LHCN-M2 (cell line): Measurements from ENCODE around the genes SOWAHA and LEAP2.

- RAMPAGE, long total RNA = no peak
These were observed at the start of gene SOWAHA for GRCh38 chr5:132813088-132813864. SOWAHA (plus strand) TSS chr5:132813302.

DNA sequence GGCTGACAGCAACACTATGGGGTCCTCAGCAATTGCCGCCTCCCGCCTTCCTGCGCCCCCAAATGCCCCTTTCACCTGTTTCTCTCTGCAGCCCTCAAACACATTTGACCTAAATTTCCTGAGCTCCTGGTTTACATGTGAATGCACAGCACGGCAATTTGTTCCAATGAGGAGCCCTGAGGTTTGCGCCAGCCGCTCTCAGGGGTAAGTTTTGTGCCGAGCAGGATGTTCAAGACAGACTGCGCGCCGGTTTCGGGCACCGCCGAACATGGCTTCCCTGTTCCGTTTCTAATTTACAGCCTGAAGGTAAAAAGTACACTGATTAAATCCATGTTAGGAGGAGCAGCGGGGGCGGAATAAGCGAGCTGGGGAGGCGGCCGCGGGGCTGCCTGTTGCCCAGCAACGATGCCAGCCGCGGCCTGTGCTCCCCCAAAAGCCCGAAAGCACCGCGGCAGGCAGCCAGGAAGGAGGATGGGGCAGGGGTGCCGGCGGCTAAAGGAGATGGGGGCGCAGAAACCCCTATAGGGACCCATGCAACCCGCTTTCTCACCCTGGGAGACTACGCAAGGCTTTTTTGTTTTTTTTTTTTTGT, 6.3 kb downstream of the SOWAHA start:
- RAMPAGE, long total RNA = no peak

GRCh38 chr5:132819947-132820715, 7.0 kb downstream of the SOWAHA start:
- RAMPAGE, long total RNA = no peak

DNA sequence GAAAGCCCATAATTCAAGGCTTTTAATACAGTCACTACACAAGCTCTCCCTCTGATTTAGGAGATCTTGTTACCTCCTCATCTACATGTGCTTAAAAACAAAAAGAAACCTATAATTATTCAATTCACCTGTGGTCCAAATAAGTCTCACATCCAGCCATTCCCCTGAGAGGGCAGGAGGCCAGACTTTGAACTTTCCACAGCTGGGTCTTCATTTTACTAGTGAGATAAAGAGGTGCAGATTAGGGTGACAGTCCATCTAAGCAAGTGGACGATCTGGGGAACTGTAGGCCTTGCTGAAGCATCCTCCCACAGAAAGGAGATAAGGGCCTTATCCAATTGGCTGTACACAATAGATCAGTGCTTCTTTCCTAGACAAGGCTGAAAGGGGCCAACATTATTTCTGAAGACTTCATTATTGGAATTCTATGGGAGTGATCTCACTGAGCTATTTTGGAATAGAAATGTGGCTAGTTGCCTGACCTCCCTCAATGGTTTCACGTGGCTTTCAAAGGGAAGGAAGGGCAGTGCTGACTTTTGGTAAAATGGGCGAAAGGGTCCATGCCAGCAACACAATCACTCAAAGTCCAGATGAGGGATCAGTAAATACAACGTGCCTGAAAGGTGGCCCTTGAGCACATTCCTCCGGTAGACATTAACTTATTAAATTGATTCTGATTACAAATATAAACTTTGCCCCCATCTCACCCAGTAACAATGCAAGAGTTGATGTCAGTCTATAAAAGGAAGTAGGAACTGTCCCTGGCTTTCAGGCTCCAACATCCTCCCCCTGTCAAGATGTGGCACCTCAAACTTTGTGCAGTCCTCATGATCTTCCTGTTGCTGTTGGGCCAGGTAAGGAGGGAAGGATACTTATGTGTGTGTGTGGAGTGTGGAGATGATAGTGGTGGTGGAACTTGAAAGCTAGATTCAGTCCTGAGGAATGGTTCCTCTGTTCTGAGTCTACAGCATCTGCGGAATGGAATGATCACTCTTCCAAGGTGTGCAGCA, at the start of gene LEAP2:
LEAP2 (plus strand) TSS at position 771 of the 1,010 bp plus-strand sequence.
- RAMPAGE, long total RNA = no peak

DNA sequence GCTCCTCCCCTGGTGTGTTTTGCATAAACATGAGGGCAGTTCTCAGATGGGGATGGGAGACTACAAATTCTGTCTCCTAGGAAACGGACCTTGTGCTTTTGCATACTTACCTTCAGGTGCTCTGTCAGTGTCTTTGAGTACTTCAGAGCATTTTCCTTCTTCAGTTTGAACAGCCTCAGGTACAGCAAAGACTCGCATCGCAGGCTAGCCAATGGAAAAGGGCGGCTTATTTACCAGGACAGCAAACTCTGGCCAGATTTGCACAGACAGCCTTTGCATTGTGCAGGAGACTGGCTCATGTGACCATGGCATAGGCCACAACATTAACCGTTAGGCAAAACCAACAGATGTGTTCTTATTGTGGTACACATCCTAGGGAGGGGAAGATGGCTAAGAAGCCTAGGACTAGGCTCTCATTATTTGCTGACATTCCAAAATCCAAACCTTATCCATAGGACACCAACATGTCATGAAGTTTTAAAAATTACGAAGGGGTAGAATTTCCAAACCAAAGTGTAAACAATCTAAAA, 12.8 kb downstream of the LEAP2 start:
- RAMPAGE, long total RNA = no peak

GRCh38 chr5:133240365-133241037, 188.7 kb downstream of the HSPA4 start:
- RAMPAGE, long total RNA = no peak

DNA sequence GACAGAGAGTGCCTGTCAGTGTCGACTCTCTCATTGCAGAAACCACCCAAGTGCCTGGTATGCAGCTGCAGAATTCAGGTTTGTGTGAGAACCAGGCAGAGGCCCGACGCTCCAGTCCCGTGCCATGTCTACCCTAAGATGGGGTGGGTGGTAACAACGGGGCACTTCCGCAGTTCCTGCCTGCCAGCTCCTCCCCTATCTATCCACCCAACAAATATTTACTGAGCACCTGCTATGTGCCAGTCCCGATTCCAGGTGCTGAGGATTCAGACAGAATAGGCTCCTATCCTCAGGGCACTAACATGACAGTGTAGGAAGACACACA, 206.7 kb downstream of the FSTL4 start:
- RAMPAGE, long total RNA = no peak

DNA sequence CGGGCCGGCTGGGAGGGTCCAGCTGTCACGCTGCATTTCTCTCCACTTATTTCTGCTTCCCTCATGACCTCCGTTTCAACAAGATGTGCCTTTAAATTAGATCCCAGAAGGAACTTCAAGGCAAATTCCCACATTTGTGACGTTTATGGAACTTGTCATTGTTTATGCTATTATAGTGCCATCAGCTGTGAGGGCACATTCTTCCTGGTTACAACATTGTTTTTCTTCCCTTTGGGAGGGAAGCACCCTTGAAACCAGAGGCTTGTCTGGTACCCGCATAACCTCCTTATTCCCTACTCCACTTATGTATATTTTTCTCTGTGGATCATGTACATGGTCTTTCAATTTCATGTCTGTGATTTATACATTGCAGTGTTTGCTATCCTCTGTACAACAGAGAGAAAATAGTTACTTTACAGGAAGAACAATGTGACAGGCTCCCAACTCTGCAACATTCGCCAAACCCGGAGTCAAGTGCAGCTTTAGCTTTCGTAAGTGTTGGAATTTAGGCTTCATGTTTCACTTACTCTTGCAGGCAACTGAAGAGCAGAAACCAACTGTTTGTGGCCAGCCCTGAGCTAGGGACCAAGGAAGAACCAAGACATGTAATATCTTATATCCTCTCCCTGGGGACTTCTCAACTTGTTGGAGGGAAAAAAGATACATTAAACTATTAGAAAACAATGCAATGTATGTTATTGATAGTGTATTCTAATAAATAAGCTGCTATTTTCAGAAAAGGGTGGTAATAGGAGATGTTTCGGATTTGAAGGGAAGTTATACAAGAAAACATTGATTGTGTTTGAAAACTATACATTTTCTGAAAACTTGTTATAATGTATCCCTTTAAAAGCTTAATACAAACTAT, 148.0 kb downstream of the C5orf15 start:
- RAMPAGE, long total RNA = no peak

GRCh38 chr5:133928611-133929377, 39.6 kb downstream of the C5orf15 start:
- RAMPAGE, long total RNA = no peak

DNA sequence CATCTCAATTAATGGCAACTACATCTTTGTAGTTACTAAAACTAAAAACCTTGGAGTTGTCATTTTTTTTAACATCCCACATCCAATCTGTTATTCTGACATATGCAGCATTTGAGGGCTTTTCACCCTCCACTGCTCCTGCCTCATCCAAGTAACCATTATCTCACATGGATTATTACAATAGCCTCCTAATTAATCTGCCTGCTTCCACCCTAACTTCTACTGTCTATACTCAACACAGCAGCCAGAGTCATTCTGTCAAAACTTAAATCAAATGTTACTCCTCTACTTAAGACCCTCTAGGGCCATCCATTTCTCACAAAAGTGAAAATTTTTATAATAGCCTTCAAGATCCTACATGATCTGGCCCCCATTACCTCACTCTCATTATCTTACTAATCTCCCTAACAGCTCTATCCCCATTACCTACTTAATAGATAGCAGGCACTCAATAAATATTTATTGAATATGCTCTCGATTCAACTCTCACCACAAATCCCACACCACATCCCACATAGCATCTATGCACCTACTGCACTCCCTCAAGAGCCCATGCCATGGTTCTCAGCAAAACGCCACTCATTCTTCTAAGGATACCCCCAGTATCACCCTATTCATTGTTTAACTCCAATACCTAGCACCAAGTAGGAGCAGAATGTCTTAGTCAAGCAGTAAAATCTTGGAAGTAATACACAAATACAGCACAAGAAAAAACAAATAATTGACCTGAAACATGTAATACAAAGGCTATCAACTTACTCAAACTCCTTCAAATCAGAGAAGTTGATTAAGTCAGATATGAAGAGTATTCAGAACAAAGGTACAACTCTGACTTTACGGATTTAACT, 3.5 kb downstream of the C5orf15 start:
- RAMPAGE, long total RNA = no peak

DNA sequence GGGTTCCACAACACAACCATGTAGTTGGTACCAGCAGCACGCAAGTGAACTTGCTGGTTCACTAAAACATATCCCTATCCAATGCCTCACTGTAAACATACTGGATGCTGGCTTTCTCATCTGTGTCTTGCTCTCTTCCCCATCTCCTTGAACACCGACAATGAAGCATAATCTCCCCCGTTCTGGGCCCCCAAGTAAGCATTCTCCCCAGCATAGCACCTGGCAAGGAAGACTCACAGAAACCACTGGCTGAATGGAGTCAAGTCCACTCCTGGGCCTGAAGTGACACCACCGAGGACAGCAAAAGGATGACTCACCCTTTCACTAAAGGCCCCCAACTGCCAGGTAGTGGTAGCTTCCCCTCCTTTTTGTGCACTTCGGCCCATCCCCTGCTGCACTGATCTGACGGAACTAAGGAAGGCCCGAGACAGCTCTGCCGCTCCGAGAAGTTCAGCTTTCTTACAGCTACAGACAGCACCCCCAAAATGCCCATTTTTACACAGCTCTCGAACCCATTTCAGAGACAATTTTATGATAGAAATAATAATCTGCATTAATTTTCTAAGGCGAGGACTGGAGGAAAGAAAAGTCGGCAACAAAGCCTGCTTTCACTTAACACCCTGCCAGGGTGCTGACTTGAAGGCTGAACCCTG, 9.4 kb downstream of the VDAC1 start:
- RAMPAGE, long total RNA = no peak

DNA sequence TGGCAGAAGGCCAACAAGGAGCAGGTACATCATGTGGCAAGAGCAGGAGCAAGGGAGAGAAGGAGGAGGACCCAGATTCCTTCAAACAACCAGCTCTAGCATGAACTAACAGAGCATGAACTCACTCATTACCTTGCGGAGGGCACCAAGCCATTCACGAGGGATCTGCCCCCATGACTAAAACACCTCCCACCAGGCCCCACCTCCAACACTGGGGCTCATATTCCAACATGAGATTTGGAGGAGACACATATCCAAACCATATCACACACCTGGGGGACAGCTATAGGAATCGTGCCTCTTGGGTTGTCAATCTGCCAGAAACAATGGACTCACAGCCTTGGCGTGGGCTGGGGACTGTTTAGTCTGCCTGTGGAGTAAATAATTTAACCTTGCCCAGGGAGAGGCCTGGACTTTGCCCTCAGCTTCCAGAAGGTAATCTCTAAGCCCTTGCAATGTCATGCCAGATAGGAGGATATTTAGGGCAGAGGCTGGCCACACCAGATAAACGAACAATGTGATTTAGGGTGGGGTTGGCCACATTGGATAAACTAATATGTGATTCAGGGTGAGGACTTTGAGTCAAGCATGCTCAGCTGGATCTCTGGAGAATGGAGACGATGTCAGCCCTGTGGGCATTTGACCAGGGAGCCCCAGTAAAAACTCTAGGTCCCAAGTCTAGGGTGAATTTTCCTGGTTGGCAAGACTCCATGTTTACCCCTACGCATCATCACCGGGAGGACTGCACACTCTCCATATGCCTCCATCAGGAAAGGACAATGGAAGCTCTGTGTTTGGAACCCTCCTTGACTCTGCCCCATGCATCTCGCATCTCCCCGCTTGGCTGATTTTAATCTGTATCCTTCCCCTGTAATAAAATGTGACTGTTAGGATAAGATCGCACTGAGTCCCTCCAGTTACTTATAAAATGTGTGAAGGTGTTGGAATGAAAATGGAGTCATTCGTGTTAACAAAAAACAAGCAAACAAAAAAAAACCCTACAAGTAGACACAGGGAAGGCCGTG, 13.7 kb upstream of the VDAC1 start:
- RAMPAGE, long total RNA = no peak

DNA sequence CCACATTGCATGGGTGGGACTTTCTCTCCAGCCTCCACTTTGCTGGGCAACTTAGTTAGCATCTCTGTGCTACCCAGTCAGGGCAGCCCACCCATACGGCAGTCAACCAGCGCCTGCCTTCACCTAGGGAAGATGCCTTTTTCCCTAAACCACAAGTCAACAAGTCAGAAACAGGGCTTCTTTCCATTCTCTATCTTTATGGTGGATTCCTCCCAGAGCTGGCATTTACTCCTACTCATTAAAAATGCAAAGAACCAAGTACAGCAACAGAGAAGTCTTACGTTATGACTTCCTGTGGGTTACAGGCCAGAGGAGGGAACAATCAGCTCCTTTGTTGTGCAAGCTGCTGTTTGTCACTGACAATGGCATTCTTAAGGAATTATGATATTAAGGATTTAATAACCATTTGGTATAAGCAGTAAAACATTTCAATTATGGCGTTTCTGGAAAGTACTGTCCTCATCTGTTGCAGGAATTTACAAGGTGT, 48.9 kb upstream of the VDAC1 start:
- RAMPAGE, long total RNA = no peak

DNA sequence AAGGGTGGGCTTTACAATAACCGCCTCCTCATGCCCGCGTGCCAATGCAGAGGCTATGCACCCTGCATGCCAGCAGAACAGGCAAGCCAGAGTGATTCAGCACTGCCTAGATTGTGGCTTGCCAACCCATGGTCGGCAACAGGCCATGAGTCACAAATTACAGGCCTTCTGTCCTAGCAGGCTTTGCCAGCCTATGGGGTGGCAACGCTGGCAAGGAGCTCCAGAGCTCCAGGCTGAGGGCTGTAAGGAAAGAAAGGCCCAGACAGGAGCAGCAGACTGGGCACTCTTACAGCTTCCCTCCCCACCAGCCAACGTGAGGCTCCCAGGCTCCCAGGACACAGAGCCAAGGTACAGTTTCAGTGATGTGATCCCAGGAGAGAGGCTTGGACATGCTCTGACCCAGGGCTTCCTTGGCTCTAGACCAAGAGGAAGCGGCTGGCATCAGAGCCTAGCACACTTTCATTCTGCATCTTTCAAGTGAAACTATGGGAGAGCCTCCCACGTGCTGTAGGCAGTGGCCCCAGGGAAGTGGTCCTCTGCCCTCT, 54.2 kb upstream of the VDAC1 start:
- RAMPAGE, long total RNA = no peak

DNA sequence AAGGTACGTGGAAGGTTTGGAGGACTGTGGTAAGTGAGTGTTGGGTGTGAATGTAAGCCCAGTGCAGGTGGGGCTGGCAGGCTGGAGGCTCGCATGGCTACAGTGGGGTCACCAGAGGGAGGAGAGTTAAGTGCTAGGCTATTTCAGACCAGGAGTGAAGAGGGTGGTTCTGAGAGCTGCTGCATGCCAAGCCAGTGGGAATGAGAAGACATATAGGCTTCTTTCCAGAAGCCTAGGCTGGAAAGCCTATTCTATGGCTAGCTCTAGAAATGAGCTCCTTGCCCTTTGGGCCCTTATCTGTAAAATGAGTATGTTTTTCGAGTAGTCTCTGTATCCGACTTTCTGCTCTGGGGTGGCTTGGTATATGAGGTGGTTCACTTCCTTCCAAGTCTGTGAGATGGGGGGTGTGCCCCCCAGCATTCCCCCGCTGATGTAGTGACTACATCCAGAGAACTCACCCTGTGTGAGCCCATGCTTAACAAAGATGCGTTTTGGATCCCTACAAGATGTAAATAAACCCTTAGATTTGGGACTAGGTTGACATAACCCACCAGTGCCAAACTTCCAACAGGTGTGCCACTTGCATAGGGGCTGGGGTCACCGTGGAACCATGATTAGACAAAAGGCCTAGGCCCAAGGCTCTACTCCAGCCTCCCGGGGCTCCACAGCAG, 2.5 kb downstream of the TCF7 start:
- RAMPAGE, long total RNA = no peak

GRCh38 chr5:134437334-134437485, 25.5 kb upstream of the CDKN2AIPNL start:
- RAMPAGE, long total RNA = no peak

- RAMPAGE, long total RNA = no peak
These were observed 34.0 kb upstream of the CDKN2AIPNL start for GRCh38 chr5:134445651-134446207.

- RAMPAGE, long total RNA = no peak
These were observed 47.5 kb upstream of the CDKN2AIPNL start for GRCh38 chr5:134459208-134459617.

DNA sequence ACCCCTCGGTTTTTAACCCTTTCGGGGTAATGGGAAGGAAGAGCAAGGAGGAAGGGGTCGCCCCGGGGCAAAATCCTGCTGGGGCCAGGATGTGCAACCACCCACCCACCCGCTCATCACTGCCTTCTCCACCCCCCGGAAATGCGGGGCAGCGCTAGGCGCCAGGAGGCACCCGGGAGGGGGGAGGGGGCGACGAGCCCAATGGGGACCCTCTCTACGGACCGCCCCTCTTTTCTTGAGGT, 1.0 kb upstream of the JADE2 start:
- RAMPAGE, long total RNA = no peak

DNA sequence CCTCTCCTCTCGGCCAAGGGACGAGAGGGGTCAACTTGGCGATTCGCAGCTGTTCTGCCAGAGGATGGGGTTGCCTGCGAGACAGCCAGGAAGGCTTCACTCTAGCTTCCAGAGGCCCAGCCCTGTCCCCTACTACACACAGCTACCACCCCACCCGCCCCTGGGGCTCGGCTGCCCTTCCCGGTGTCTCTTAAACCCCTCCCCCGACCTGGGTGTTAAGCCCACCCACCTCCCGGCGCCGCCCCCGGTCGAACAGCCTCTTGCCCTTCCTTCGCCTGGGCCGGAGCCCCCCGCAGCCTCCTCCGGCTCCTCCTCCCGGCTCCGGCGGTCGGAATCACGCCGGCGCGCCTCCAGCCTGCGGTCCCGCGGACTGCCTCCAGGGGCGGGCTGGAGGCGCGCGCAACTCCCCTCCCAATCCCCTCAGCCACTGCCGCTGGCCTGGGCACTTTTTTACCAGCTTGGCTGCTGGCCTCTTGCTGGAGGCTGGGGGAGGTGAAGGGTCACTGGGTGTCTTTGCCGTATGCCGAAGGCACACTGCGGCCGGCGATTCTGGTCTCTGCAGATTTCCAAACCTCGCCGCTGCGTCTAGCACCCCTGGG, 2.0 kb downstream of the JADE2 start:
- RAMPAGE, long total RNA = no peak